Hematopoietic multipotent progenitor cell (in vitro differentiated cells): ENCODE measurements around the genes SEMA4B, TTLL13 and IQGAP1.

DNA sequence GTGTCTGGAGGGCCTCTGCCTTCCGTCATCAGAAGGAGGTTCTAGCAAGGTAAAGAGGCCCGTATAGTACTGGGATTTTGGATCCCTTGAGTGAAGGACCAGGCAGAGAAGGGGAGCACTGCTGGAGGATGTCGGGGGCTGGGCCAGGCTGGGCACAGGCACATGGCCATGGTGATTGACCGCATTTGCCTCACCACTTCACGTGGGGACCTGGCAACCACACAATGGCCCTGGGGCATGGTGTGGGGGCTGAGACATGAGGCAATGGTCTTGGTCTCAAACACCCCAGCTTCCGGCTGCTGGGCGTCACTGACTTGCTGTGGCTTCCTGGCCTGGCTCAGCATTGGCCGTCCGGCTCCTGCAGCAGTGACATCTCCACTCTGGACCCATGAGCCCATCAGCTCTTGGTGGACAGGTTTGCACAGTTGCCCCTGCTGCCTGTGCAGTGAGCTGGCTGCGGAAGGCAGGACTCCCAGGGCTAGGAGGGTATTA, 33.9 kb downstream of the ZNF710 start:
- CAGE, long polyA plus RNA, result no peak

DNA sequence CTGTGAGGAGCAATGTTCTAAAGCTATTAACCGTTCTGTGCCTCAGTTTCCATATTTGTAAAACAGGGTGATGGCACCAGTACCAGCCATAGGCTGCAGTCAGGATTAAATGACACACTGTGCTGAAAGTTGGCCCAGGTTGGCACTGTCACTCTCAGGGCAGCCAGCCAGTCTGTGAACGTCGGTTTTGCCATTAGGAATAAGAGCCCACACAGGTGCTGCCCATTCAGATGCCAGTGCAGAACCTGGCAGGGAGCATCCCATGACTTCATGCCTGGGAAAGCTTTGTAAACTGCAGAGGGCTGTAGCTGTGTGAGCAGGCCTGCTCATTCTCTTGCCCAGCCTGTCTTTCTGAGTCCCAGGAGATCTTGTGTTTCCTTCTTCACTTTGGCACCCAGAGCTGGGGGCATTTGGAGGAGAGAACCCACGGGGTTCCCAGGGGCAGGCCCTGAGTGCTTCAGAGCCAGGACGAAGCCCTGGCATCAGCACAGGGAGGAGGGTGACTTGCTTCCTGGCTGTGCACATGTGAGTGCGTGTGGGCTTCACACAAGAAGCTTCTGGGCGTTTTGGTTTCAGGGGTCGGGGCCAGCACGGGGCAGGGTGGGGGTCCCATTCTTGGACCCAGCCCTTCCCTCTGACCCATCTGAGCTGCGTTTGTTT, 47.0 kb downstream of the ZNF710 start:
- CAGE, long polyA plus RNA, result no peak

GRCh38 chr15:90145164-90145498, 42.9 kb upstream of the IDH2 start:
- CAGE, long polyA plus RNA, result no peak

GRCh38 chr15:90174384-90175048, 26.6 kb upstream of the SEMA4B start:
- CAGE, long polyA plus RNA, result no peak

DNA sequence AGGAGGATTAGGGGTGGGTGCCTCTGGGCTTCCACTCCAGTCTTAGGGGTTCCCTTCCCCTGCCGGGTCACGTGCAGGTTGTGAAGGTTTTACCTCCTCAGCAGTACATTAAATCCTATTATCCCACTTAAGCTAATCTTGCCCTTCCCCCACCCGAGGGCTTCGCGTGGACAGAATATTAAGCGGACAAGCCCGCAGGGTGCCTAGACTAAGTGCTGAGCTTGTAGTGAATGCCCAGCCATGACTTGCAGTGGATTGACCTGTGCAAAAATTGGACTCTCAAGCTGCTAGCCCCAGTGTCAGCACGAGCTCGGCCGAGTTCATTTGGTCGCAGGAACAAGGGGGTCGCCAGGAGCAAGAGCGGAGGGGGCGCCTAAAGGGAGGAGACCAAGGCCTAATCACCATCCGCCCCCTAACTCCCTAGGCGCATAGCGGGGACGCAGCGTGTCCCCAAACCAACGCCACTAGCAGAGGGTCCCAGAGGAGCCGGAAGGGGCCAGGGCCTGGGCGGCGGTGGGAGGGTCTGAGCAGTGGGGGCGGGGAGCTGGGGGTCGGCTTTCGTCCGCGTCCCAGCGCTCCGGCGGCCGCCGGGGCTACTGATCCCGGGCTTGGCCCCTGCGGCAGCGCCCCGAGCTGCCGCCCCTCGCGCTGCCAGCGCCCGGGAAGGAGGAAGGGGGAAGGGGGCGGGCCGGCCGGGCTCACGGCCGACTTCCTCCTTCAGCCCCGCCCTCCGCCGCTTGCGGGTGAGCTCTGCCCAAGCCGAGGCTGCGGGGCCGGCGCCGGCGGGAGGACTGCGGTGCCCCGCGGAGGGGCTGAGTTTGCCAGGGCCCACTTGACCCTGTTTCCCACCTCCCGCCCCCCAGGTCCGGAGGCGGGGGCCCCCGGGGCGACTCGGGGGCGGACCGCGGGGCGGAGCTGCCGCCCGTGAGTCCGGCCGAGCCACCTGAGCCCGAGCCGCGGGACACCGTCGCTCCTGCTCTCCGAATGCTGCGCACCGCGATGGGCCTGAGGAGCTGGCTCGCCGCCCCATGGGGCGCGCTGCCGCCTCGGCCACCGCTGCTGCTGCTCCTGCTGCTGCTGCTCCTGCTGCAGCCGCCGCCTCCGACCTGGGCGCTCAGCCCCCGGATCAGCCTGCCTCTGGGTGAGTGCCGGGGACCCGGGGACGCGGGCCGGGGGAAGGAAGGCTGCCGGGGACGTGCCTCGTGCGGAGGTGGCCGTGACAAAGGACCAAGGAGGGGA, at the start of gene SEMA4B:
Gene SEMA4B (plus strand): TSS at position 736 of the 1,239 bp plus-strand sequence.
- CAGE, long polyA plus RNA, result no peak

GRCh38 chr15:90231842-90232531, 1.8 kb downstream of the CIB1 start:
- CAGE, long polyA plus RNA, result no peak

DNA sequence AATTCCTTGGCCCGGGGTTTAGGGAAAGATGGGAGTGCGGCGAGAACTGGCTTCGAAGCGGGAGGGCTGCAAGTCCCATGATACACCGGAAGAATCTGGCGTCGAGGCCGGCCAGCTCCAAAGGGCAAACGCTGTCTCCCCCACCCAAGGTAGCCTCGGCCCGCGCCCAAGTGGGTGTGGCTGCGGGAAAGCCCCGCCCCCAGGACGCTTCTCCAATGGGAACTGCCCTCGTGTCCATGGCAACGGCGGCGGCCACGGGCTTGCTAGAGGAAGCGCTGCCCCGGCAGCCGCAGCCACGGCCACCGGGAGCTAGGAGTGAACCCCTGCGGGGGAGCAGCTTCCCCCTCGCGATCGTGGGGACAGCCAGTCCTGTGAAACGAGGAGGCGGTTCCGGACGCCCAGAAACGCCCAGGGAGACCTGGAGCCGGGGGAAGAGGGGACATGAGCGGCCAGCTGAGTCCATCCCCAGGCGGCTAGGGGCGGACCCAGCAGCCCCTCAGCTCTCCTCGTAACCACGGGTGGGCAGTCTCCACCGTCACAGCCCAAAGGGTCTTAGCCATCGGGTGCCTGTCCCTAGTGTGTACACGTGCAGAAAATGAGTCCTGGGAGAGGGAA, at the start of gene TTLL13:
Gene TTLL13 (plus strand): TSS at position 266 of the 615 bp plus-strand sequence.
- CAGE, long polyA plus RNA, result no peak

GRCh38 chr15:90367477-90368103, 15.5 kb downstream of the ZNF774 start:
- CAGE, long polyA plus RNA, result no peak

DNA sequence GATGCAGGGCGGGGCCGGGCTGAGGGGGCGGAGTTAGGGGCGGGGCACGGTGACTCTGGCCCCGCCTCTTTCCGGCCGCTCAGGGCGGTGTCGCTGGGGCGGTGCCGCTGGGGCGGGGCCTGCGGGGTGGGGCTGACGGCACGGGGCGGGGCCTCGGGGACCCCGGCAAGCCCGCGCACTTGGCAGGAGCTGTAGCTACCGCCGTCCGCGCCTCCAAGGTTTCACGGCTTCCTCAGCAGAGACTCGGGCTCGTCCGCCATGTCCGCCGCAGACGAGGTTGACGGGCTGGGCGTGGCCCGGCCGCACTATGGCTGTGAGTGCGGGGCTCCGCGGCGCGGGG, at the start of gene IQGAP1:
Gene IQGAP1 (plus strand): TSS at position 159 of the 340 bp plus-strand sequence.
- CAGE, long polyA plus RNA, result start-site peak on the plus strand centred at position 190 of the sequence, 70 bp wide, 1,280 reads

- CAGE, long polyA plus RNA, result no peak
Measured at GRCh38 chr15:90413162-90413834, 25.3 kb downstream of the IQGAP1 start.

- CAGE, long polyA plus RNA, result no peak
Measured at GRCh38 chr15:90414741-90415010, 26.6 kb downstream of the IQGAP1 start.

DNA sequence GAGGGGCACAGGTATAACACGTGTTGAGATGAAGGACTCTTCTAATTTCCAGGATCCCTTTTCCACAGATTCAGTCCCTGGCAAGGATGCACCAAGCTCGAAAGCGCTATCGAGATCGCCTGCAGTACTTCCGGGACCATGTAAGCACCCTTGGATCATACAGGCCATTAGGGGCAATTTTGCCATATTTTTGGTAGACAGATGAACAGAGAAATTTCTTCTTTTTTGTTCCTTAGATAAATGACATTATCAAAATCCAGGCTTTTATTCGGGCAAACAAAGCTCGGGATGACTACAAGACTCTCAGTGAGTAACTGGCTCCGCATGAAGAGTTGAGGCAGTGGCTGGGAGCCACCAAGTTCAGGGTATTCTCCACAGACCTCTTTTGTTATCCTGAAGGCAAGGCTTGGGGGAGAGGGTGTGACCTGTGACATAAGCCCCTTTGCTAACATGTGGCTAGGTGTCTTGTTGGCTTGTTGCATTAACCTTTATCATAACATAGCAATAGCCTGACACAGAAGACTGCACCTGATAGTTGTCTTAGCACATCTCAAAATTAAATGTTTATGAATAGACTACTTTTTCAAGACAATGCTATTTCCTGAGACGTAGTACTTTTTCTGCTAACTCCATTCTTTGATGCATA, 55.8 kb upstream of the CRTC3 start:
- CAGE, long polyA plus RNA, result no peak

DNA sequence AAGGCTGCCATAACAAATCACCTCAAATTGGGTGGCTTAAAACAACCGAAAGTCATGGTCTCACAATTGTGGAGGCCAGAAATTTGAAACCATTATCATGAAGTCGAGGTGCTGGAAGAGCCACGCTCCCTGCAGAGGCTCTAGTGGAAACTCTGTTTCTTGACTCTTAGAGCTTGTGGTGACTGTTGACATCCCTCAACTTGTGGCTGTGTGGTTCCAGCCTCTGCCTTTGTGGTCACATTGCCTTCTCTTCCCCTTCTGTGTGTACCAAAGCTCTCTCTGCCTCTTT, 48.8 kb upstream of the CRTC3 start:
- CAGE, long polyA plus RNA, result no peak

GRCh38 chr15:90595627-90596376, 66.1 kb downstream of the CRTC3 start:
- CAGE, long polyA plus RNA, result no peak

GRCh38 chr15:90617459-90618000, 87.8 kb downstream of the CRTC3 start:
- CAGE, long polyA plus RNA, result no peak

DNA sequence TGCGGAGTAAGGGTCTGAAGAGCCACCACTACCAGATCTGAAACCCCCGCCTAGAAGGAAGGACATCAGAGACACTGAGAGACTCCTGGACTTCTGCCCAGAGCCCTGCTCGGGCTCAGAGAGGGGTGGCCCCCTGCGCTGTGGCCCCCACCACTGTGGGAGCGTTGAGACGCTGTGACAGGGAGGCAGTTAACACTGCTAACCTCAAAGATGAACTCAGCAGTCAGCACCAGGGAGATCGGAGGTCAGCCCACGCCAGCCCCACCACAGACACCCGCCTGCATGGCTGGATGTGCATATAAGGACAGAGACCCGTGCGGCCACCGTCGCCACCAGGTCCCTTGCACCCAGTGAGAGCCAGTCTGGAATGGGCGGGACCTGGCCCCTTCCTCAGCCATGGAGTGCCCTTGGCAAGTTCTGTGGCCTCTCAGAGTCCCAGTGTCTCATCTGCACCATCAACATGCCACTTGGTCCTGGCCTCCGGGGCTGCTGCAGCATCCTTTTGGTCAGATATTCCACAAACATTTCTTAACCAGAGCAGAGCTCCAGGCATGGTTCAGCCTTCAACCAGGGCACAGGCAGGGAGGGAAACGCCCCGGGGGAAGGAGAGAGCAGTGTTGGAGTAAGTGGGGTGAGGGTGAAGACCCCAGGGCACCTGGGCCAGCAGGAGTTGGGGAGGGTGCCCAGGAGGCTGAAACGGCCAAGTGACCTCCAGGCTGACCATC, 48.5 kb upstream of the FURIN start:
- CAGE, long polyA plus RNA, result no peak

DNA sequence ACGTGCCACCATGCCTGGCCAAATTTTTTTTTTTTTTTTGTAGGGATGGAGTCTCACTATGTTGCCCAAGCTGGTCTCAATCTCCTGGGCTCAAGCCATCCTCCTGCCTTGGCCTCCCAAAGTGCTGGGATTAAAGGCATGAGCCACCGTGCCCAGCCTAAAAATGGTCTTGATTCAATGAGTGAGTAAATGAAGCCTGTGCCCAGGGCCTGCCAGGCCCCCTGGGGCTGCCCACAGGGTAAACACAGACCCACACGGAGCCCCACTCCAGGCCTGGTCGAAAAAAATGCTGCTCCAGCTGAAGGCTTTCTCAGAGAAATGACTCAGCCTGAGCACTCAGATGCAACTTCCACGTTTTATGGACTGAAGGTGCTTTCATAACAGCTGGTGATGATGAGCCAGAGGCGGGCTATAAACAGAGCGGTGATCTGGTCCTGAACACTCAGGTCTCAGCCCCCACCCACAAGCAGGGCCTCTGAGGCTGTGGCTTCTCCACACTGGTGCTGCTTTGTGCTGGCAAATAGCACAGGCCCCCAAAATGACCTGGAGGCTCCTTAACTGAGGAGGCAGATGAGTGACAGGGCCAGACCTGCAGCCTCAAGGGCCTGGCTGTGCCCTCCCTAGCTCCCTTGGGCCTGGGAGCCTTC, 23.3 kb upstream of the FURIN start:
- CAGE, long polyA plus RNA, result no peak

- CAGE, long polyA plus RNA, result no peak
Measured at GRCh38 chr15:90883729-90884226, 526 bp upstream of the FES start.

DNA sequence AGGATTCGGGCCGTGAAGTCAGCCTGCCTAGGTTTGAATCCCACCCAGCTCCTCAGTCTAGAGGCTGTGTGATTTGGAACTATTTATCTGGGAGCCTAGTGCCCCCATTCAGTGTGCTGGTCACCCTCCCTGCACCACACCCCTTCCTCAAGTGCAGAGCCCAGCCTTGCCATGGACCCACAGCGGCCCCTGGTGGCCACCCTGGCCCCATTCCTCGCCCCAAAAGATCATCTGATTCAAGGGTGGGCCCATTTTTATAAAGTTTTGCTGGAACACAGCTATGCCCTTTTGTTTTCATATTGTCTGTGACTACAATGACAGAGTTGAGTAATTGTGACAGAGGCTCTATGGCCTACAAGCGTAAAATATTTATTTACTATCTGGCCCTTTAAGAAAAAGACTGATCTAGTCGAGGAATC, 1.7 kb downstream of the FES start:
- CAGE, long polyA plus RNA, result no peak

DNA sequence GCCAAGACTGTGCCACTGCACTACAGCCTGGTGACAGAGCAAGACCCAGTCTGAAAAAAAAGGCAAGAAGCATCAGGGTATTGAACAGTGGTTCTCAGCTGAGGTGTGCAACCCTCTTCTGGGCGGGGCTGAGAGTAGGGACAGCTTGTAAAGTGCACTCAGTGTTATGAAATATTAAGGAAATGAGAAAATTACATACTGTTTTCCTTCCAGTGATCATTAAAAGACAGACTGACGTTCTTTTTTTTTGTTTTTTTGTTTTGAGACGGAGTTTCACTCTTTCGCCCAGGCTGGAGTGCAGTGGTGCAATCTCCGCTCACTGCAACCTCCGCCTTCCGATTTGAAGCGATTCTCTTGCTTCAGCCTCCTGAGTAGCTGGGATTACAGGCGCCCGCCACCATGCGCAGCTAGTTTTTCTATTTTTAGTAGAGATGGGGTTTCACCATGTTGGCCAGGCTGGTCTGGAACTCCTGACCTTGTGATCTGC, 11.2 kb downstream of the MAN2A2 start:
- CAGE, long polyA plus RNA, result no peak